ENCODE measurements around a stretch of chr12.

GRCh38 chr12:2027235-2027737 is 23.0 kb upstream of the DCP1B start:
- RRBS, result no CpG with 5 or more reads among the region's 4 CpGs

GRCh38 chr12:2068959-2069636 is 16.3 kb downstream of the CACNA1C start:
- RRBS, result no CpG with 5 or more reads among the region's 6 CpGs

DNA sequence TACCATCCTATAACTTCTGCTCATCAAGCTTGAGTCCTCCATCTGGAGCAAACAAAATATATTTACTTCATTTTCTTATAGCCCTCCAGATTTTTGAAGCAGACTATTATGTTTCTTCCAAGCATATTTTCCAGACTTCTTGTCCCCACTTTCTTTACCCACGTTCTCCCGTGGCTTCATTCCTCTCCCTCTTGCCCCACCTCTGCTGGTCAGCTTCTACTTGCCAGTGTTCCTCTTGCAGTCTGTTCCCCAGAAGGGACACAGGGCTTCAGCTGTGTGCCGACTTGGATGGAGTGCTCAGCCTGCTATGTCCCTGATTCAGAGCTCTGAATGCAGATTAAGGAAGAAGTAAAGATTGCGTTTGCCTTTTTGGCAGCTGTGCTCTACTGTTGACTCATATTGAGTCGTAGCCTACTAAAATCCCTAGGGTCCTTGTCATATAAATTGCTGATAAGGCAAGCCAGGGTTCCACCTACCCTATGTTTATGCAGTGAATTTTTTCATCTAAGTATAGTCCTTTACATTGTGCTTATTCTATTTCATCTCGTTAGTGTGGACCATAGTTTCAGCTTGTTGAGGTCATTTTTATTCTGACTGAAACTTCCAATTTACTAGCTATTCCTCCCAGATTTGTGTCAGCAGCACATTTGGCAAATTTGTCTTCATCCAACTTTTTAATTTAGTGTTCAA is 31.7 kb downstream of the CACNA1C start:
- RRBS, result no CpG with 5 or more reads among the region's 6 CpGs

DNA sequence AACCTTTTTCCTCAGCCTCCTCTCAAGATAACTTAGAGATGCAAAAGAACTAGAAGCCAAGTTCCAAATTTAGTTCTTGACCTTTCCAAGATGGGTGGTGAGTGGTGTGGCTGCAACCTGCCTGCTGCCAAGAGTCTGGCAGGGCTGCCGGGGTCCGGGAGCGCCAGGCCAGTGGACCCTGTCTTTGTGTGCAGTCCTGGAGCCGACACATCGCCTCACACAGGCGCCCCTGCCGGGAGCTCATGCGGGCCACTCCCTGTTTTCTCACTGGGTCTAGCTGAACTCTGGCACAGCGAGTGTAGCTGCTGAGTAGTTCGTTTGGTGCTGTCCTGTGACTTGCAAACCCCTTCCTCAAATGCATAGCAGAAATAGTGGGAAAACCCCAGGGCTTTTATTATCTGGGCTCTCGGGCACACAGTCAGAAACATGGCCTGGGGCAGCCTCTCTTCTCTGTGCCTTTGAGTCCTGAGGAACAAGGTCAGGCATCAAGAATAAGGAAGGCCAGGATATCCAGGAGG is 85.0 kb downstream of the CACNA1C start:
- RRBS, result 55% methylated on average over 6 of the region's 11 CpGs

- RRBS, result no CpG with 5 or more reads among the region's 4 CpGs
These were observed 185.5 kb downstream of the CACNA1C start for GRCh38 chr12:2238241-2238715.

DNA sequence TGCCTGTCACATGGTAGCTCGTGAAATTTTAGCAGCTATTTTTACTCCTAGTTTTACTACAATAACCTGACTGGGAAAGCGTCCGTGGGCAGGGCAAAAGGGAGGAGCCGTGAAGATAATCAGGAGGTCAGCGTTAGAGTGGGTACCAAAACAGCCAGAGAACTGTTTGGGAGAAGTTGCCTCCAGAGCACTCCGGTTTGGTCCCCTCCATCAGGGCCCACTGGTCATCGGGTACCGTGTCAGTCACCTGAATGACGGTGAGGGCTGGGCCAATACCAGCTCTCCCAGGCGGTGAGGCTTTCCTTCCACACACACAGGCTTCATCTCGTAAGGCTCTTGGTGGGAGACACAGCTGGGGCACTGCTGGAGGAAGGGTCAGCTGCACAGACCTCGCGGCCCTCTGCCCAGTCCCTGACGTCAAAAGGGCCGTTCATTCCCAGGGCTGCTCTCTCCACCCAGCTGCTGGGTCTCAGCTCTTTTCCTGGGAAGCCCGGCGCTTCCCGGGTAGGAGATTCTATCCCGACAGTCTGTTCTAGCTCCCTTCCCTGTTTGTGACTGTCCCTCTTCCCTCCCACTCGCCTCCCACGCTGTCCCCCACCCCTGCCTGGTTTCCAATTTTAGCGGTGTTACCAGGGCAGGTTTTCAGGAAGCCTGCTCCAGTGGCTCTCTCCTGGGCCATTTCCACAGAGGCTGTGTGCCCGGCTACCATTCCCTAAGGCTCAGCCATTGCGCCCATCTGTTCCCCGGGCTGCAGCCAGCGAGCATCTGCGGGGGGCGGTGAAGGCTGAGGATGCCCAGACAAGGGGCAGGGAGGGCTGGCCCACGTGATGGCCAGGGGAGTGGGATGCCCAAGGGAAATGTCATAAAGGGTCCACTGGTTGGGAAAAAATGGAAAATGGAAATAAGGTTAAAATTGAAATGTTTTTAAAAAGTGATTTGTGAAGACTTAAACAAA is 186.5 kb downstream of the CACNA1C start:
- RRBS, result 65% methylated on average over 2 of the region's 29 CpGs

- RRBS, result no CpG with 5 or more reads among the region's 13 CpGs
These were observed 195.4 kb downstream of the CACNA1C start for GRCh38 chr12:2248014-2248743.

- RRBS, result no CpG with 5 or more reads among the region's 6 CpGs
These were observed 345.5 kb upstream of the FKBP4 start for GRCh38 chr12:2449298-2449556.

DNA sequence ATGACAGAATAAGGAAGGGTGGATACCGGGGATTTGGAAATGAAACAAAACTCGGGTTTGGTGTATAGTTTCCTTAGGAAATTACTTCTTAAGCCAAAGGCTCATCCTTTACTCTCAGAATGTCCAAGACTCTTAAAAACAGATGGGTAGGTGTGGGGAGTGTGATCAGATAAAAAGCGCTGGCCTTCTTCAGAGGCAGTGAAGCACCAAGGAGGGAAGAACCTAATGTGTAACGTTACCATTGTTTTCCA is 298.1 kb upstream of the FKBP4 start:
- RRBS, result no CpG with 5 or more reads among the region's 4 CpGs

DNA sequence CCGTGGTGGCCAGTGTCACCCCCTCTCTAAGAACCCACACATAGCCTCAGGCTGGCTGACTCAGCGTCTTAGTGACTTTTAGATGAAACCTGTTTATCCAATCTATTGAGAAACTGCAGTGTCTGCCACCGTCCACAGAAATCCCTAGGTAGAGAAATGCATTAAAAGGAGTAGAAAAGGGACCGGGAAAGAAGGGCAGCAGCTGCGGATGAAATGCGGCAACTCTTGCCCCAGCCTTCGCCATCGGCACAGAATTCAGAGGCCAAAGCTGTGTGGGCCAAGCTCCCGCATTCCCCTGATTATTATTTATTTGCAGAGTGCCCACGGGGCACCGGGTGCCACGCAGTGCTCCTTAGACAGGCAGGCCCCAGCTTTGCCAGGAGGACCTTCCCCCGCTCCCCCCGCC is 170.1 kb upstream of the FKBP4 start:
- RRBS, result no CpG with 5 or more reads among the region's 14 CpGs

DNA sequence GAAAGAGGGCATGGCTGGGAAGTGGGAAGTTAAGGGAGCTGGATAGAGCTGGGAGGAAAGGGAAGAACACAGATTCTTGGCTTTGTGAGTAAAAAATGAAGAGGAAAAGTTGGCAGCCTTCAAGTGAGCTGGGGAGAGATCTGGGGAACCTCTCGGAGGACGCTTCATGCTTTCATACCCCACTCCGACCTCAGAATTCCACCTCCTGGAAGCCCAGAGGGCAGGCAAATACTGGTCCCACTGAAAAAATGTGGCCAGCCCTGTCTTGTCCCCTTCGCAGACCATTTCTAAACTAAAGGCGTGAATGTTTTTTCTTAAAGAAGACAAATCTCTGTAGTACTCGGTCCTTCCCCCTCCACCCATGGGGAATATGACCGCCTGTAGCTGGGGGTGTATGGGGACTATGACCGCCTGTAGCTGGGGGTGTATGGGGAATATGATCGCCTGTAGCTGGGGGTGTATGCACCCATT is 162.8 kb upstream of the FKBP4 start:
- RRBS, result no CpG with 5 or more reads among the region's 9 CpGs

GRCh38 chr12:2683828-2684299 is 110.9 kb upstream of the FKBP4 start:
- RRBS, result no CpG with 5 or more reads among the region's 12 CpGs

- RRBS, result 1% methylated on average over 5 of the region's 35 CpGs
These were observed 908 bp upstream of the FKBP4 start for GRCh38 chr12:2793723-2794401.

DNA sequence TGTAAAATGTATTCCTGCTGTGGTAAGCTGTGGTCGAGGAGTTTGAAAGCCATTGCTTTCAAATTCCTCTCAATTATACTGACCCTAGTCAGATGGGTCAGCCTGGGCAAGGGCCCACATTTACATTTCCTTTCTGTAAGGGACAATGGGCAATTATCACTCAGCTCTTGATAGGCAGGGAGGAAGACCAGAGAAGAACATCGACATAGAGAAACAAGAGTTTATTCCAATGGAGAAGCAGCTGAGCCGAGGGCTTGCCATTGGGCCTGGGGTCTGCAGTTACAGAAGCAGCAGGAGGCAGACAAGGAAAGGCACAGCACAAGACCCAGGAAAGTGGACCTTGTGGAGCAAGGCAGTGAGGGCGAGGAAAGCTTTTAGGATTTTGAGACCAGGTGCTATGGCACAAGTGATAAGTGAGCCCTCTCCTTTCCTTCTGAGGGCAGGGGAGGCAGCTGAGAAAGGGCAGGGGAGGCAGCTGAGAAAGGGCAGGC is 9.6 kb downstream of the NRIP2 start:
- RRBS, result no CpG with 5 or more reads among the region's 4 CpGs

DNA sequence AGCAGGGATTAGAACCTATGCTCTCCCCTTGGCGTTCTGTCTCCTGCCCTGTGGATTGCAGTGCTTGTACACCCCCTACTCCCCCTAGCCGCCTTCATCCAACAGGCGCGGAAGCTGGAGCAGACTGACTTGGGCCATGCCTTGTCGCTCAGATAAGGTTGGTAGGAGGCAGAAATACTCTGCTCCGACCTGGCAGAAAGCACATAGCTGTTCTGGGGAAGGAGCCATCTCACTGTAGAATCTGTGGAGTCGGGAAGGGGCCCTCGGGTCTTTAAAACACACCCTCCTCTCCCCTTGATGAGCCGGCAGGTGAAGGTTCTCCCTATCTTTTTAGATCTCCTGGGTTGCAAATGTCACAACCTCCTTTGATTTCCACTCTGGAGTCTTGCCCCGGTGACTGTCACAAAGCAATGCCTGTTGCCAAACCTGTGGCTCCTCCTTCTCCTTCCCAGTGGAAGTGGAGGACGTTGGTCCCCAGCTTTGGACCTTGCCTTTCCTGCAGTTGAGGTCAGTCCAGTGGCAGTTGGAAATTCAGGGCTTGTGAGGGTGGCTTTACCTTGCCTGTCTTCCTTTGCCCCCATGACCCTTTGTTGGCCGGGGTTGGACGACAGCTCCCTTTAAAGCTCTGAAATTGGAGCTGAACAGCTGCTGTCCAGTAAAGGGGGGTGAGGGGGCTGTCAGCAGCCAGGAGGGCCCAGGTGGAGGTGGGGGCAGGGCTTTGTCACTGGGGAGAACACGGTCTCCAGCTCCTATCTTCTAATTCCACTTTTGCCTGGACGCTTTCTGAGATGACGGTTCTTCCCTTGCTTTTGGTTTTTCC is 3.9 kb downstream of the TEAD4 start:
- RRBS, result 69% methylated on average over 2 of the region's 16 CpGs

- RRBS, result 91% methylated on average over 1 of the region's 18 CpGs
These were observed 43.6 kb upstream of the TSPAN9 start for GRCh38 chr12:3033482-3034048.

DNA sequence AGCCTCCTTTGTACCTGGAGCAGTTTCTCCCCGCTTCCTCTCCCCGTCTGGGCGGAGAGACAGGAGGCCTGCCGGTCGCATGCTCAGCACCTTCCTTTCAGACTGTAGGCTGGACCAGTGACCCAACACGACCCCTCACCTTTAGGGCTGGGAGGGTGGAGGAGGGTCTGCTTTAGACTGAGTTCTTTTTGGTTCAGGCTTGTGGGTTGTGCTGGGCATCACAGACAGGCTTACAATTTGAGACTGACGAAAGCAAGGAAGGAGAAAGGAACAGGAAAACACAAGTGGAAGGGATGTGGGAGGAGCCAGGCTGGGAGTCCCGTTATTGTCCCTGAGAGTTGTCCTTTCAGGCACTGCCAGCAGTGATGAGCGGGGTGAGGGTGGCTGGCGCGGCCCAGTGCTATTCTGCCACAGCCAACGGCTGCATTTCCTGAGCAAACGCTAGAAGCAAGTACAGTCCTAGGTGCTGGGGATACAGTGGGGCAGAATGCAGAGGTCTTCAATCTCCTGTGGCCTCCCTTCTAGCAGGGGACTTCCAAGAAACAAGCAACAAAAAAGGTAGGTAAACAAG is 29.3 kb upstream of the TSPAN9 start:
- RRBS, result no CpG with 5 or more reads among the region's 13 CpGs

DNA sequence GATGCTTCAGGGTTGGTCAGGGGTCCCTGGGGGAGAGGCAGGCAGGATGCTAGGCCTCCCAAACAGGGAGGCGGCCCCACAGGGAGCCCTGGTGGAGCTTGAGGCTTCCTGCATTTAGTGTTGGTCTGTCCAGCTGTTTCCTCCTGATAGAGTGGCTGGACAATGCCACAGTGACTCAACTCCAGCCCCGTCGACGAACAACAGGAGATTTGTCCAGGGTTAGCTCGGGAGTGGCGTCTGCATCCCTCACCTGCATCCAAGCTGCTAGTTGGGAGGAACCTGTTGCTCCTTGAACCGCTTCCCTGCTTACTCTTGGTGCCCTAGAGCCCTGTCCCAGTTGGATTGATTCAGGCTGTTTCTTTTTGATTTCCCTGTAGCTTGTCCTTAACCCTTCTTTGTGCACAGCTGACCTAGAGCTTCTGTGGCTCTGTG is 45.8 kb downstream of the TSPAN9 start:
- RRBS, result no CpG with 5 or more reads among the region's 7 CpGs

DNA sequence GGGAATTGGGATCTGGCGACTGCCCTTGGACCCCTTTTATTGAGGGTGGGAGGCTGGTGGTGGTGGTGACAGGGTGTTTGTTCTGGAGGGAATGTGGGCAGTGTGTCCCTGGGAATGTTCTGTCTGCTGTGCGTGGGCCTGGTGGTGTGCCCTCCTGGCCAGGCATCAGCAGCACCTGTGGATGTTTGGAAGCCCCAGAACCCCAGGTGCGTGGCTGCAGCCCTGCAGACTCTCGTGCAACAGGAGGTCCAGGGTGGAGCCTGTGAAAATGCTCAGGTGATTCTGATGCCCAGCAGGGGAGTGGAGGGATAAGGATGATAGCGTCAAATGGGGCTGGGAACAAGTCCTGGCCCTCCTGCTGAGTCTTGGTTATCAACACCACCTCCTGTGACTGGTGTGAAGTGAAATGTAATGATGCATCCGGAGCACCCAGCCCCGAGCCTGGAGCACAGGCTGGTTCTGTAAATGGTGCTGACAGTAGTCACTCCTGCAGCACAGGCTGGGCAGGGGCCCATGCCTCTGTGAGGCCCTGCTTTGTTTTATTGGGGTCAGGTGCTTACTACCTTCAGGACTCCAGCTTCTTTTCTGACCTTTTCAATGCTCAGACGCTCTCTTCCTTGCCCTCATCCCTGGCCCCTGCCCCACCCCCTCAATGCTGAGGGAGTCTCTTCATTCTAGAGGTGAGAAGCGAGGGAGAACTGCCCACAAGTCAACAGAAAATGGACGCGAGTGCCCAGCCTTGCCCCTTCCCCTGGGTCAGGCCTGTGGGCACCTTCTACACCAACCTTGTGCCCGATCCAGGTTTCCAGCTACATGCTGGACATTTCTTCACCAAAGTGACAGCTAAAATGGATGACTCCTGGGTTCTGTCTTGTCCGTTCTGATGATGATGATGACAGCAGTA is 176.8 kb downstream of the TSPAN9 start:
- RRBS, result no CpG with 5 or more reads among the region's 13 CpGs

GRCh38 chr12:3461323-3461768 is 29.7 kb upstream of the PRMT8 start:
- RRBS, result no CpG with 5 or more reads among the region's 4 CpGs

All from HGPS cell (cell line).